ENCODE data around the genes INSR, PET100, RETN and FCER2.

DNA sequence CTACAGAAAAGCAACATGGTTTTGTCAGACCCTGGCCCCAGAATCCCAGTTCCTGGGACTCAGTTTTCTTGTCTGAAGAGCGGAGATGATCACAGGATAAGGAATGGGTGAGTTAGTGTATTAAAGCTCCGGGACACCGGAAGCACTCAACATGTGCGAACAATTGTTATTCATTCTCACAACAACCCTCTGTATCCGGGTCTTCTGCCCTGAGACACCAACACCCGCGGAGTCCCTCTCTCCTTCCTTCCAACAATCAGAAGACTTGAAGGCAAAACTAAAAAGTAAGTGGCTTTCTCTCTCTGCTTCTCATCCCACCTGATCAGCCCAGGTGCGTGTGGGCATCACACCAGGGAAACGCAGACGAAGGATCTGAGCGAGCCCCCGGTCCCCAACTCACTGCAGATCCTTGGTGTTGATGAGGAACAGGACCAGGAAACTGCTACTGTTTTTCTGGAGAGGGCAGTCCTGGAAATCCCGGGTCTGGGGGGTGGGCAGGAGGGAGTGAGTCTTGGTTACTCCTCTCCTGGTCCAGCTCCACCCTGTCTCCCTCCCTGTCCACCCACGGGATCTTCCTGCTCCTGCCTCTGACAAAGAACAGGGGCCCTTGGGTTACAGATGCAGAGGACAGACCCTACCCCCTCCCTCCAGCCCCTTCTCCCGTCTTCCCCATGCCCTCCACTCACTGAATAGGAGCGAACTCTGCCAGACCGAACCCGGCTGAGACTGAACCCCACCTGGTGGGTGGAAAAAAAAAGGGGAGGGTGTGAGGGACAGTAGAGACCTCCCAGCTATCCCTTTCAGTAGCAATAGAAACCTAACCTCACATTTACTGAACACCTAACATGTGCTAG, 1.9 kb downstream of the GPR108 start:
- PRO-cap: no peak

DNA sequence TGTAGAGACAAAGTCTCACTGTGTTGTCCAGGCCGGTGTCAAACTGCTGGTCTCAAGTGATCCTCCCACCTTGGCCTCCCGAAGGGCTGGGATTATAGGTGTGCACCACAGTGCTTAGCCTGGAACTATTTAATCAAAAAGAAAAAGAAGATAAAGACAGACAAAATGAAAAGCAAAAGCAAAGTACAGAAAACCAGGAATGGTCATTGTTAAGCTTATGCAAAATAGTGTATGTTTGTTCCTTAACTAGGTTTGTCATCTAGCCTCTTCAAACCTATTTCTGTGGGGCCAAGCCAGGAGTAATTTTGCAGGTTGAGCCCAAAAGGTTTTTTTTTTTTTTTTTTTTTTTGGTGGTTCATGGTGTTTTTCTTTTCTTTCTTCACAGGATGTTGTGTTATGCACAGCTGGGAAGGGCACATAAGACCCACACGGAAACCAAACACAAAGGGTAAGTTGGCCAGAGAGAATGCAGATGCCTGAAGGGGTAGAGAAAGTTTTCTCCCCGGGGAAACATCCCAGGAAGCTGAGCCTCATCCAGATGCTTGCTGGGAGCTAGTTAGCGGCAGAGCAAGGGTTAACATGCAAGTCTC, 2.8 kb downstream of the ADGRE1 start:
- PRO-cap: no peak

GRCh38 chr19:7115996-7116713, 46.7 kb downstream of the ZNF557 start:
- PRO-cap: no peak

DNA sequence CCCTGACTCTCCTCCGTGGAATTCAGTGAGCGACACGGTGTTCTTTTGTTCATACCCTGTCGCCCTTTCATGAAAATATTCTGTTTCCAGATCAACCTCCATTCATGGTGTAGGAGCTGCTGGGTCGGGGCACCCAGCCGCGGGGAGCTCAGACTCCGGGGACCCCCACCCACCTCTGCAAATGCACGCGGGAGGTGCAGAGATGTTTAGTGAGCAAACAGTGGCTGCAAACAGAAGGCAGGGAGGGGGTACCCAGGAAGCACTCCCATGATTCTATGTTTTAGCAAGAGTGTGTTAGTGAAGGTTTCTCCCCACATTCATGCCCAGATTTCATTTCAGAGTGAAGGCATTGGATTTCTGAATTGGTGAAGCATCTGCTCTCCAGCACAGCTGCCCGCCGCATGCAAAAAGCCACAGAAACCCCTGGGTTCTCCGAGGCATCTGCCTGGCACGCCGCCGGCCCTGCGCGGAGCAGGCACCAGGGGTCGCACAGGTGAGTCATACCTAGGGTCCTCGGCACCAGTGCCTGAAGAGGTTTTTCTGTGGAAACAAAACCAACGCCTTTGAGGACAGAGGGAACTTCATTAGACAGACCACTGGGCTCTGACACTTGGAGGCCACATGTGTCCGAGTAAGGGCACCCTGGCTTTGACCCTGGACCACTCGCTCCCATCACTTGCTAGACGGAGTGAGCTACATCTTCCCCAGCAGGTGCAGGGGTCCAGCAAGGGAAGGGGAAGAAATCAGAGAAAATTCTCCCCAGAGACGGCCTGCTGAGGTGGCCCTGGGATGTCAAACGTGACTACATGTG, 80.7 kb downstream of the ZNF557 start:
- PRO-cap: no peak

GRCh38 chr19:7192200-7193106, 101.8 kb downstream of the INSR start:
- PRO-cap: no peak

DNA sequence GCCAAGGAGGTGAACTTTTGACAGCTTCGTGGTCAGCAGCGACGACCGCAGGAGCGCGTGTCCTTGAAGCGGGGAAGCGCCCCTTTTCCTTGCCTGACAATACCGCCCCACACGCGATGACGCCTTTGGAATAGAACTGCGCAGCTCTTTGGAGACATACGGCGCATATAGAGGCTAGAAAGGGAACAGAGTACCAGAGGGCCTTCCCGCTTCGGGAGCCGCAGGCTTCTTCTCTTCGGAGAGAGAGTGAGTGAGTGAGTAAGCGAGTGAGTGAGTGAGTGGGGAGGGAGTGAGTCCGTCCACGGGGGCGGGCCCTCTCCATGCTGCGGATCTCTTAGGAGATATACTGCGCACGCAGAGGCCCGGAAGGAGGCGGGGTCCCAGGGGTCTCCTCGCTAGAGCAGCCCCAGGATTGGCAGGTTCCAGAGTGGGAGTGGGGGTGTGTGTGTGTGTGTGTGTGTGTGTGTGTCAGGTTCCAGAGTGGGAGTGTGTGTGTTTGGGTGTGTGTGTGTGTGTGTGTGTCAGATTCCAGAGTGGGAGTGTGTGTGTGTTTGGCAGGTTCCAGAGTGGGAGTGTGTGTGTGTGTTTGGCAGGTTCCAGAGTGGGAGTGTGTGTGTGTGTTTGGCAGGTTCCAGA, 97.0 kb downstream of the INSR start:
- PRO-cap: no peak

DNA sequence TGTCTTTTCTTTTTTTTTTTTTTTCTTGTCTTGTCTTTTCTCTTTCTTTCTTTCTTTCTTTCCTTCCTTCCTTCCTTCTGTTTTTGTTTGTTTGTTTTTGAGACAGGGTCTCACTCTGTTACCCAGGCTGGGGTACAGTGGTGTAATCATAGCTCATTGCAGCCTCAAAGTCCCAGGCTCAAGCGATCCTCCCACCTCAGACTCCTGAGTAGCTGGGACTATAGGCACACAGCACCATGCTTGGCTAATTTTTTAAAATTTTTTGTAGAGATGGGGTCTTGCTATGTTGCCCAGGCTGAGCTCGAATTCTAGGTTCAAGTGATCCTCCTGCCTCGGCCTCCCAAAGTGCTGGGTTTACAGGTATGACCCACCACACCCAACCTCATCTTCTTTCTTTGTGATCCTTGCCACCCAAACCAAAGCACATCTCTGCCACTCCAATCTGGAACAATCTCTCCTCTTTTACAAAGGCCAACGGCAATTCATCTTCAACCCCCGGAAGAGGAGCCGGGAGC, 38.7 kb downstream of the INSR start:
- PRO-cap: no peak

- PRO-cap: bidirectional peak, plus-strand start at chr19:7293919, minus-strand start at chr19:7293886; bidirectional peak, plus-strand start at chr19:7294547, minus-strand start at chr19:7294288
Observed at GRCh38 chr19:7293712-7294706, at the start of gene INSR. Gene INSR, minus strand, starts transcription at chr19:7294414.

DNA sequence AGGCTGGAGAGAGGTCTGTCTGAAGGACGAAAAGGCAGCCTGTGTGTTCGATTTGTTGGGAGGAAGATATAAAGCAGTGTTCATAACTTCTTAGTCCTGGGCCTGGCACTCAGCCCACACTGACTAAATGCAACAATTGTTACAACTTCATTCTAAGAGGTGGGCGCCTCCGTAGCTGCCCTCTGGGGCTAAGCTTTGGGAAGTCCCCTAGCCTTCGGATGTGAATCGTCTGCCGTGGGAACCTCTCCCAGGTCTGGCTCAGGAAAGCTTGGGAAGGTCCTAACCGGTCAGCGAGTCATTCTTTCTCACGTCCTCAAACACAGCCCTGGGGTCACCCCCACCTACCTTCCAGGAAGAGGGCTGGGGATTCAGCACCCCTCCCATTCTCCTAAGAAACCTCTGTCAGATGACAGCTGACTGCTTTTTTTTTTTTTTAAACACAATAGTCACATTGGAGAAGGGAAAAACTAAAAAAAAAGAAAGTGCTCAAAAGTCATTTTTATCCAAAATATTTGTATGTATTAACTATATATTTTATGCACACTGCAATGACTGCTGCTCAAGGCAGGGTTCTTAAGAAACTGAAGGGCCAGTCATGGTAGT, 15.0 kb upstream of the ARHGEF18 start:
- PRO-cap: no peak

- PRO-cap: bidirectional peak, plus-strand start at chr19:7395152, minus-strand start at chr19:7394968
Observed at GRCh38 chr19:7394571-7395282, 46.0 kb downstream of the ARHGEF18 start.

GRCh38 chr19:7528534-7529502, 6.4 kb downstream of the MCOLN1 start:
- PRO-cap: no peak

- PRO-cap: no peak
Observed at GRCh38 chr19:7536083-7536822, 736 bp downstream of the PNPLA6 start.

GRCh38 chr19:7629361-7630247, at the start of gene PET100:
Gene PET100, plus strand, starts transcription at chr19:7629793.
- PRO-cap: bidirectional peak, plus-strand start at chr19:7629815, minus-strand start at chr19:7629545

DNA sequence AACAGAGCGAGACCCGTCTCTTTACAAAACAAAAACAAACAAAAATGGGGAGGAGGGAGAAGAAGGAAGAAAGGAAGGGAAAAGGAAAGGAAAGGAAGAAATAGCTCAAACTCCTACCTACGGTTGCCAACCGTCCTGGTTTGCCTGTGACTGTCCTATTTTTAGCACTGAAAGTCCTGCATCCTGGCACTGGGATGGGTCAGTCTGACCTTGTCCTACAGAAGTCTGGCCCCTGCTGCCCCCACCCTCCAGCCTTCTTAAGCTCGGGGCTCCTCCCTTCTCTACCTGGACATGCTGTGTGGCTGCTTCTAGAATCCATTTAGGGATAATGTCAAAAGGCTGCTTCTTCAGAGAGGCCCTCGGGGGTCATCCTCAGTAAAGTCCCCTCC, 1.2 kb upstream of the STXBP2 start:
- PRO-cap: no peak

GRCh38 chr19:7637309-7638234, 662 bp downstream of the STXBP2 start:
- PRO-cap: no peak

GRCh38 chr19:7655327-7656164, 13.3 kb upstream of the RETN start:
- PRO-cap: no peak

DNA sequence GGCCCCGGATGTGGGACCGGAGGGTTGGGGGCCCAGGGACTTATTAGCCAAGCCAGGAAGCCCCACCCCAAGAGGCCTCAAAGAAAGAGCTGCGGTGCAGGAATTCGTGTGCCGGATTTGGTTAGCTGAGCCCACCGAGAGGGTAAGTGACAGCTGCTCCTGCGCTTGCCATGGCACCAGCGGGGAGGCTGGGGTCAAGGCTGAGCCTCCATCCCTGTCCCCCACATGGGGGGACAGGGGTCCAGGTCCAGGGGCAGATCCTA, at the start of gene RETN:
Gene RETN, plus strand, starts transcription at position 70 of the 263 bp plus-strand sequence.
- PRO-cap: no peak

DNA sequence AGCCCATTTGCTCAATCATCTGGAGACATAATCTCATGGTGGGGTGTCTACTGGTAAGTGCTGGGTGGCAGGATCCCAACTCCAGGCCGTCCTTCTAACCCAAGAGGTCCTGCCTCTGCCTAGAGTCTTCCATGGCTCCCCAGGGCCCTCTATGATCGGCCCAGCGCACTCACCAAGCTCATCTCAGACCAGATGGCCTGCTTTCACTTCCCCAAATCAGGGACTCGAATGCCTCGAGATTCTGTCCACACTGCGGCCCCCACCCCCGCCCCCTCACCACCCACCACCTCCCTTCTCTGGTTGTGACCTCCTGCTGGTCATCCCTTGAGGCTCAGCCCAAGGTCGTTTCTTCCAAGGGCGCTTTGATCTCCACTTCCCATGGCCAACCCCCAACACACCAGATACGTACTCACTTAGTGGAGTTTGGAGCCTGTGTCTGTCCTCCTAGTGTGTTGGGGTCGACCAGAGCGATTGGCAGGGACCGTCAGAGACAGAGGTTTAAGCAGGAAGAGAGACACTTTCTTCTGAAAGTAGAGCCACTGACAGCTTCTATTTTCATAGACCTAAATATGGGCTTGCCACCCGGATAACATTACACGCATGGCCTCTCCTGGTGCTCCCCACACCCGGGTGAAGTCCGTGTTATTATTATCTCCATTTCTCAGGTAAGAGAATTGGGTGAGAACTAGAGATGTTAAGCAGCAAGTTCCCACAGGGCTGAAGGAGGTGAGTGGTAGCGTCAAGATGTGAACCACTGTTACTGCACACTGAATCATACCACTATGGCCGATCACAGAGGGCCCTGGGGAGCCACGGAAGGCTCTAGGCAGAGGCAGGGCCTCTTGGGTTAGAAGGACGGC, at the start of gene FCER2:
Gene FCER2, minus strand, starts transcription at position 526 of the 860 bp plus-strand sequence.
- PRO-cap: no peak

GRCh38 chr19:7833407-7833833, 3.4 kb downstream of the EVI5L start:
- PRO-cap: no peak

DNA sequence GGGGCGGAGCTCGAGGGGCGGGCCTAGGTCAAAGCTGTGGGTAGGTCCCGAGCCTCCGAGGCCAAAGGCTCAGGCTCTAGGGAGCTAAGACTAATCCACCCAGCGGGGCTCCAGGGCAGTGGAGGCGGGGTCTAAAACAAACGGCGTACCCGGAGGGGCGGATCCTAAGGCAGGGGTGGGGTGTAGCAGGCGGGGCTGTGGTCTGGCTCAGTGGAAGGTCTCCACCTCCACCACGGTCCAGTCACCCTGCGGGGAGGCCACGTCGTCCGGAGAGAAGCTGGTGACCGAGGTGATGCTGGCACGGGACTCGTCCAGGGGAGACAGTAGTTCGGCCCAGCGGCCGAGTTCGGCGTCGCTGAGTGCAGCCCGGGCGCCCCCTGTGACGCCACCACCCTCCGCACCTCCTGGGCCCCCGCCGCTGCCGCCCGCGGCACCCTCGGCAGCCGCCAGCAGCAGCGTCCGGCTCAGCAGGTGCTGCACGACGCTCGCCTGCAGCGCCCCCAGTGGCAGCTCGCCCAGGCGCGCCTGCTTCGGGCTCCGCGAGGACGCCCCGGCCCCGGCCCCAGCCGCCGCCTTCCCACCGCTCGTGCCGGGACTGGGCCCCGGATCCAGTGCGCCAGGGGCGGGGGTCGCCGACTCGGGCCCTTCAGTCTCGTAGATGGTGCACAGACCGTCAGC, 5.2 kb downstream of the PRR36 start:
- PRO-cap: no peak

Measured in WTC11 (cell line).